Heart left ventricle (tissue), 7 donors: ENCODE measurements around a stretch of chr13.

- PRO-cap, 6 experiments: no peak in any of the 6 experiments
- RAMPAGE, long total RNA, 2 experiments: no peak in any of the 2 experiments
- RRBS: 3% methylated on average over 14 of the region's 24 CpGs
Observed at GRCh38 chr13:32427738-32427945, 288 bp downstream of the N4BP2L1 start.

- PRO-cap, 6 experiments: no peak in any of the 6 experiments
- RAMPAGE, long total RNA, 2 experiments: no peak in any of the 2 experiments
- RRBS: no CpG with 5 or more reads among the region's 3 CpGs
Observed at GRCh38 chr13:32472087-32472440, 44.1 kb upstream of the N4BP2L1 start.

- PRO-cap, 6 experiments: peak in 2 of 6 experiments; most common plus-strand start chr13:32630122 (in 2)
- RAMPAGE, long total RNA, 2 experiments: no peak in any of the 2 experiments
- RRBS: no CpG with 5 or more reads among the region's 1 CpG
Observed at GRCh38 chr13:32629990-32630289, 43.7 kb downstream of the PDS5B start.

- PRO-cap, 6 experiments: no peak in any of the 6 experiments
- RAMPAGE, long total RNA, 2 experiments: no peak in any of the 2 experiments
- RRBS: no CpG with 5 or more reads among the region's 1 CpG
Observed at GRCh38 chr13:32672220-32672783, 86.0 kb downstream of the PDS5B start.

- PRO-cap, 6 experiments: no peak in any of the 6 experiments
- RAMPAGE, long total RNA, 2 experiments: no peak in any of the 2 experiments
- RRBS: no CpG with 5 or more reads among the region's 3 CpGs
Observed at GRCh38 chr13:32753262-32753742, 167.1 kb downstream of the PDS5B start.

DNA sequence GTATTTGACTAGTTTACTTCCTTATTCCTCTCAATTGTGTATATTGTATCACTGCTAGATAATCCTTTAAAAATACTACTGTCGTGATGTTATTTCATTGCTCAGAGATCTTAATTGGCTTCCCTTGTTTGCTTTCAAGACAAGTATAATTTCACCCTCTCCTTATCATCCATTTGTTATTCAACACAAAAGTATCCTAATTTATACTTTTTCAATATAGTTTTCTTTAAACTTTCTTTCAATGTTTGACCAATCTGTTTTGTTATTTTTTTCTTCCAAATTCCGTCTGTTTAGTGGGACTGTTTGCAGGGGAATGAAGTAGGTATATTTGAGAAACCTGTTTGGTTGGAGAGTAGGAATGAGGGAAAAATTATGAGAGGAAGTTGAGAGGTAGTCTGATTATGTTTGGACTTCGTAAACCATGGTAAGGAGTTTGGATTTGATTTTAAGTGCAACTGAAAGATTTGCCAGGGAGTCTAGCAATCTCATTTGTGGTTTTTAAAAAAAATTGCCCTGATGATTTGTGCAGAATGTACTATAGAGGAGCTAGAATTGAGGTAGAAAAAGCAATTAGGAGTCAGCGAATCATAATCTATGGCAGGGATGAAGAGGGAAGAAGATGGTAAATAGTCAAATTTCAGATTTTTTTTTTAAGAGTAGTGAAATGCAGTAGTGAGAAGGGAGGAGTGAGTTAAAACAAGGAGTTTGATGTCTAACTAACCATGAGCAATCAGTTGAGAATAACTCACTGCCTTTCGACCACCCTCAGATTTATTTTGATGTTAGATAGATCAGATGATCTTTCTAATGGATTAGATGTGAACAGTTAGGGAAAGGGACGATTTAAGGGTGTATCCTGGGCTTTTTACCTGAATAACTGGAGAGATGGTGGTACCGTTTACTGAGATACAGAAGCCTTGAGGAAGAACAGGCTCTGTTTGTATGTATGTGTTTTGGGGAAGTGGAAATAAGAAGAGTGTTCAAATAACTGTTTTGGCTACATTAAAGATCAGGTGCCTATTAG lies 176.8 kb downstream of the PDS5B start:
- PRO-cap, 6 experiments: no peak in any of the 6 experiments
- RAMPAGE, long total RNA, 2 experiments: no peak in any of the 2 experiments
- RRBS: no CpG with 5 or more reads among the region's 7 CpGs

DNA sequence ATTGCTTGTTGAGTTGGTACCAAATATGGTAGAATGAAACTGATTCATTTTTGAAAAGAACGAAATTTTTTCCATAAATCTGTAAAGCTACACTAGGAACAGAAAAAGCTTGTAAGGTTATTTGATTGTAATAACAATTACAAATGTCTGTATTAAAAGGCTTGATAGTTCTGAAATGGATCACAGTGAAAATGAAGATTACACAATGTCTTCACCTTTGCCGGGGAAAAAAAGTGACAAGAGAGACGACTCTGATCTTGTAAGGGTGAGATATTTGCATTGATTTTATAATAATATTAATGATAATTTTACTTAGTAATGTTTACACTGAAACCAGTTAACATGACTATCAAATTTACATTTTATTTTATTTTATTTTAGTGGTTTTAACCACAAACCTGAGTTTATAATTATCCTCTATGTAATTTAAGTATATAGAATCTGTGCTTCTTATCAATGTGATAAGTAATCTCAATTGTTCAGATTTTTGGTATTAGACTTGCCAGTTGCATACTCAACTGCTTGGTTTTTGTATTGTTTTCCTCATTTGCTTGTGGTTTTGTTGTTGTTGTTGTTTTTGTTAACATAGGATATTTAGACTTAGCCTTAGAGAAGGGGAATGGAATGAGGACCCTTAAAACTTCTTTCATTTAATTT lies 178.2 kb downstream of the PDS5B start:
- PRO-cap, 6 experiments: no peak in any of the 6 experiments
- RAMPAGE, long total RNA, 2 experiments: no peak in any of the 2 experiments
- RRBS: no CpG with 5 or more reads among the region's 3 CpGs

- PRO-cap, 6 experiments: no peak in any of the 6 experiments
- RAMPAGE, long total RNA, 2 experiments: no peak in any of the 2 experiments
- RRBS: no CpG with 5 or more reads among the region's 10 CpGs
Observed at GRCh38 chr13:32769994-32770656, 183.9 kb downstream of the PDS5B start.

- PRO-cap, 6 experiments: no peak in any of the 6 experiments
- RAMPAGE, long total RNA, 2 experiments: no peak in any of the 2 experiments
- RRBS: no CpG with 5 or more reads among the region's 19 CpGs
Observed at GRCh38 chr13:33197264-33198097, 88.1 kb downstream of the STARD13 start.

DNA sequence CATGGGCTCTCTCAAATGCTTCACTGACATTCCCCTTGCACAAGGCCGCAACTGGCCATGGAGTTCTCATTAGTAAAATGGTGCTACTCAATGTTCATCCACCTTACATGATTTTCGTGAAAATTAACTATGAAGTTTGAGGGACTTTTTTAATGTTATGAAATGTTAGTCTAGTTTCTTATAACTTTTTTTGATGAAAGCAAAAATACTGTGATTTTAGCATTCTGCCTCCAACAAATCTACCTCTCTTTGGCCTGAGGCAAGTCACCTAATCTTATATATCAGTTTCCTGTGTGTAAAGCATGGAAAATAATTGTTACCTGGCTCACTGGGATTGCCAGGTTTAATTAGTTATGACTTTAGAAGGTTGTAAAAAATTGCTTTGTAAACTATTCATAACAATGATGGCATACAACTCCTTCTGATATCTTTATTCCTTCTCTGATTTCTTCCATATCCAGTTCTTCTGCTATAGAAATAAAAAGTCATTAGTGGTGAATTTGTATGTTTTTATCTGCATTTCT lies 51.1 kb downstream of the STARD13 start:
- PRO-cap, 6 experiments: no peak in any of the 6 experiments
- RAMPAGE, long total RNA, 2 experiments: no peak in any of the 2 experiments
- RRBS: no CpG with 5 or more reads among the region's 2 CpGs

- PRO-cap, 6 experiments: peak in 2 of 6 experiments; most common plus-strand start chr13:33261973 (in 2)
- RAMPAGE, long total RNA, 2 experiments: no peak in any of the 2 experiments
- RRBS: no CpG with 5 or more reads among the region's 10 CpGs
Observed at GRCh38 chr13:33261410-33262116, 24.0 kb downstream of the STARD13 start.

DNA sequence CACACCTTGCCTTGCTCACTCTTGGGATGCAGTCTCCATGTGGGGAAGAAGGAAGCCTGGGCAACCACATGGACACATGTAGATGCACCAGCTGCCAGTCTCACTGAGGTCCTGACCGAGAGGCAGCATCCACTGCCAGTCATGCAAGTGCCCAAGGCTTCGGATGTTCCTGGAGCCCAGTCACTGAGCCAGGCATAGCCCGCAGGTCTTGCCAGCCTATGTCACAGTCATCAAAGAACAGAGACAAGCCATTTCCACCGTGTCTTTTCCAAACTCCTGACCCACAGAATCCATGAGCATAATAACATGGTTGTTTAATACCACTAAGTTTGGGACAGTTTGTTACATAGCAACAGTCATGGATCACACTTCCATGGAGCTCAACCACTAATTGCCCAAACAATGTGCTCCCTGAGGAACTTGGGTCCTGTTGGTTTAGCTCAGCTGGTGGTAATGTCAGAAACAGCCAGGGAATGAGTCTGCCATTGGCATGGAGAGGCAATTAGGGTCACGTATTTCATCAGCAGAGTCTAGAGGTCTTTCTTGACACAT lies 21.5 kb downstream of the STARD13 start:
- PRO-cap, 6 experiments: no peak in any of the 6 experiments
- RAMPAGE, long total RNA, 2 experiments: no peak in any of the 2 experiments
- RRBS: no CpG with 5 or more reads among the region's 5 CpGs

GRCh38 chr13:33282601-33283269 lies 2.8 kb downstream of the STARD13 start:
- PRO-cap, 6 experiments: no peak in any of the 6 experiments
- RAMPAGE, long total RNA, 2 experiments: no peak in any of the 2 experiments
- RRBS: no CpG with 5 or more reads among the region's 5 CpGs

DNA sequence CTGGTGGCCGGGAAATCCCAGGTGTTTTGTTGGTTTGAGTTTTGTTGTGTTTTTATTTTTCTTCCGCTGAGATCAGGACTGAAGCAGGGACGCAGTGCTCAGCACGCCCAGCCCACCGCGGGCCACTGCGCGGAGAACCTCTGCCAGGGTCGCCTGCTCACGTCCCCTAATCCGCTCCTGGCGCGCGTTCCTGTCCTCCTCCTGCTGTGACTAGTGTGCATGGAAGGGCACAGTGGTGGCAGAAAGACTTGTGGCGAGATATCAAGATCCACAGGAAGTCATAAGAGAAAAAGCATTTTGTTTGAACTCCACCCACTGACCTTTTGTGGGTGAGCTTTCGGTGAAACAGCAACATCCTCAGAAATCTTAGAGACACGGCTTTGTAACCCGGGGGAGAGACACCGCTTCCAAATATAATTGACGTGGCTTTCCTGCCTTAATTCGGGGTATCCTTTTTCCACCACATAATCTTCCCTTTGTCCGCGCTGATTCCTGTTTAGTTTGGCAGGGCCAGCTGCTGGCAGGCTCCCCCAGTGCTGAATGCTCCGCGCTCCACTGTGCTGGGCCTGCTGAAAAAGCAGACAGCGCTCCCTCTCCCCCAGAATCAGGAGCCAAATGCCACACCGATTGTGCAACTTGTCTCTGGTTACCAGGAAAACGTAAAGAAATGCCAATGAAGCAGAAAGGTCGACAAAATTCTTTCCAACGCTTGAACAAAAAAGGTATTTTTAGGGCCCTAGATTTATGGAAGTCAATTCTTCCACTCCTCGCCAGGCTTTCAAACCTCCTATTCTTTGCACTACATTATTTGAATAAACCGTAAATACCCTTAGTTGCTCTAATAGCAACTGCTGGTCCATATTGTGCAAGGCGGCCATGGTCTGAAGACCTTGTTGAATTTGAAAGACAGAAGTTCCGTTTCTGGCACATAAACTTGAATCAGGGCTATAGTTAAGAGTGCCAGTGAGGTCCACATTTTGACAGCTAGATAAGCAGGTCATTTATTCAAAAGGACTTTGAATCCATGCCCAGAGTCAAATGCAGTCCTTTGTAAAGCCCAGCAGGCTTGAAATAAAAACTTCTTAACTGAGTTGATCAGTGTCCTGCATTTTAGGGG lies 206.9 kb upstream of the RFC3 start:
- PRO-cap, 6 experiments: peak in 5 of 6 experiments; most common plus-strand start position 125 of the sequence (in 1); most common minus-strand start position 217 of the sequence (in 2)
- RAMPAGE, long total RNA, 2 experiments: no peak in any of the 2 experiments
- RRBS: 0% methylated on average over 1 of the region's 34 CpGs

GRCh38 chr13:33682849-33683201 lies 135.1 kb upstream of the RFC3 start:
- PRO-cap, 6 experiments: no peak in any of the 6 experiments
- RAMPAGE, long total RNA, 2 experiments: no peak in any of the 2 experiments
- RRBS: no CpG with 5 or more reads among the region's 13 CpGs

GRCh38 chr13:33797425-33798084 lies 20.4 kb upstream of the RFC3 start:
- PRO-cap, 6 experiments: peak in 1 of 6 experiments; most common minus-strand start chr13:33797845 (in 1)
- RAMPAGE, long total RNA, 2 experiments: no peak in any of the 2 experiments
- RRBS: no CpG with 5 or more reads among the region's 10 CpGs

DNA sequence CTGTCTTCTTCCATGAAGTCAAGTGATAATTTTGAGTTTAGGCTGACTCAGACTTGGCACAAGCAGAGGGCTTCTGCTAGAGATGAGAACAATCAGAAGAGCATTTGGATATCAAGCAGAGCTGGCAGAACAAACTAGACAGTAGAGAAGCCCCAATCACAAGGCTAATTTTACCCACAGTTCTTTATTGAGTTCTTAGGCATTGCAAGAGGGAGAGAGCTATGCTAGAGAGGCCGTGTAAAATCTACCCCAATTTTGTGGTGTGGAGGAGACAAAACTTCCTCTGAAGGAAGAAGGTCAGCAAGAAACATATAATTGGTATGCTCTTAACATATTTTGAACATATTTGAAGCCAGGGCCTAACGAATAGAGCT lies 383.7 kb downstream of the RFC3 start:
- PRO-cap, 6 experiments: peak in 6 of 6 experiments; most common plus-strand start position 187 of the sequence (in 6)
- RAMPAGE, long total RNA, 2 experiments: no peak in any of the 2 experiments
- RRBS: no CpG with 5 or more reads among the region's 2 CpGs

DNA sequence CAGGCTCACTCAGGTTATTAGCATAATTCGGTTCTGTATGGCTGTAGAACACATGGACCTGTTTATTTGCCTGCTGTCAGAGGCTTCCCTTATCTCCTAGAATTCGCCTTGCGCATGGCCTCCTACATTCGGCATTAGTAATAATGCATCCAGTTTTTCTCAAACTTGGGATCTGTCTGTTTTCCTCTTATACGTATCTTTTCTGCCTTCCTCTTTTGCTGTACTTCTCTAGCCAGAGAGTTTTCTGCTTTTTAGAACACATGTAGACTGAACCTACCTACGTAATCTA lies 252.6 kb downstream of the MAB21L1 start:
- PRO-cap, 6 experiments: peak in 2 of 6 experiments; most common plus-strand start position 162 of the sequence (in 2)
- RAMPAGE, long total RNA, 2 experiments: no peak in any of the 2 experiments
- RRBS: no CpG with 5 or more reads among the region's 6 CpGs

DNA sequence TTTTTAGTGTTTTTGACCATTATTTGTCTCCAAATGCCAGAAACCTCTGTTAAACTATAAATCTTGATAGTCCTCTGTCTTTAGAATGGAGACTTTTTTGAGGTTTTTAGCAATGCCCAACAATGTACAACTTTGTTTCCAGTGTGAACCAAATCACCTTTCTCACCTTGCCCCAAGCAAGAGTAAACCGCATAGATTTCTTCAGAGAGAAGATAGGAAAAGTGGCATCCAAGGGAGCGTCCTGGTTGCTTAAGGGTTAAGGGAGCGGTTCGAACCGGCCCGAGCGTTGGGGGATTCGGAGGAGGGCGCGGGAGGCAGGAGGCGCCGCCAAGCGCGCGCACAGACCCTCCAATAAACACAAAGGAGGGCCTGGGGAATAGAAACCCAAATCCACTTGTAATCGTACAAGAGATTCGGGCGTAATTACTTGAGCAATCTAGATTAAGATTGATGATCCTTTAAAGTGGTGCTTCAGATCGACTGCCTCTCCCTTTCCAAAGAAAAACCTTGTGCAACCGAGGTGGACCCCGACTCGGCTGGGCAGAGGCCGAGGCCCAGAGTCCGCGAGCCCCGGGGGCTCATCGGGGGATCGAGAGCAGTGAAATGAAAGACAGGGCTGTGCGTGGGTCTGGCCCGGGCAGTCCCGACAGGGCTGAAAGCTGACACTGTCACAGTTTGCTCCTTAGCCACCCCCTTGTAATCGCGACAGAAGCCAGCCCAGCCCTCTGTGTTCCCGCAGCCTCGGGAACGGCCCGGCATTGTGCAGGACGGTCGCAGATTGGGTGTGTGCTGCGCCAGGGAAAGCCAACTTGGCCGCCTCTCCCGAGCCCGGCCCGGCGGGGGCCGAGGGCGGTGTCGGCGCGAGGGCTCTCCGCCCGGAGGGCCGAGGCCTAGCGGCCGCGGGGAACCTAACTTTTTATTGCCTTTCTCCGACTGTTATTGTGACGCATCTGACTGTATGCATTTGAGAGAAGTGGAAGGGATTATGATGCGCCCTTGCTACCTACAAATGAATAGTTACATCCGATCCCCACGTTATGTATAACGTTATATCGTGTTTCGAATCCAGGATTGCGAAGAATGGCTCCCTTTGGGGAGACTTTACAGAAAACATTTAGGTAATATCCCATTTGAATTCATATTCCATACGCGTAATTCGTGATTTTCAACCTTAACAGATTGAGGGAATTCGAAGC lies 5.6 kb downstream of the MAB21L1 start:
- PRO-cap, 6 experiments: peak in 6 of 6 experiments; most common plus-strand start position 852 of the sequence (in 3); most common minus-strand start position 784 of the sequence (in 6)
- RAMPAGE, long total RNA, 2 experiments: no peak in any of the 2 experiments
- RRBS: 4% methylated on average over 24 of the region's 69 CpGs

DNA sequence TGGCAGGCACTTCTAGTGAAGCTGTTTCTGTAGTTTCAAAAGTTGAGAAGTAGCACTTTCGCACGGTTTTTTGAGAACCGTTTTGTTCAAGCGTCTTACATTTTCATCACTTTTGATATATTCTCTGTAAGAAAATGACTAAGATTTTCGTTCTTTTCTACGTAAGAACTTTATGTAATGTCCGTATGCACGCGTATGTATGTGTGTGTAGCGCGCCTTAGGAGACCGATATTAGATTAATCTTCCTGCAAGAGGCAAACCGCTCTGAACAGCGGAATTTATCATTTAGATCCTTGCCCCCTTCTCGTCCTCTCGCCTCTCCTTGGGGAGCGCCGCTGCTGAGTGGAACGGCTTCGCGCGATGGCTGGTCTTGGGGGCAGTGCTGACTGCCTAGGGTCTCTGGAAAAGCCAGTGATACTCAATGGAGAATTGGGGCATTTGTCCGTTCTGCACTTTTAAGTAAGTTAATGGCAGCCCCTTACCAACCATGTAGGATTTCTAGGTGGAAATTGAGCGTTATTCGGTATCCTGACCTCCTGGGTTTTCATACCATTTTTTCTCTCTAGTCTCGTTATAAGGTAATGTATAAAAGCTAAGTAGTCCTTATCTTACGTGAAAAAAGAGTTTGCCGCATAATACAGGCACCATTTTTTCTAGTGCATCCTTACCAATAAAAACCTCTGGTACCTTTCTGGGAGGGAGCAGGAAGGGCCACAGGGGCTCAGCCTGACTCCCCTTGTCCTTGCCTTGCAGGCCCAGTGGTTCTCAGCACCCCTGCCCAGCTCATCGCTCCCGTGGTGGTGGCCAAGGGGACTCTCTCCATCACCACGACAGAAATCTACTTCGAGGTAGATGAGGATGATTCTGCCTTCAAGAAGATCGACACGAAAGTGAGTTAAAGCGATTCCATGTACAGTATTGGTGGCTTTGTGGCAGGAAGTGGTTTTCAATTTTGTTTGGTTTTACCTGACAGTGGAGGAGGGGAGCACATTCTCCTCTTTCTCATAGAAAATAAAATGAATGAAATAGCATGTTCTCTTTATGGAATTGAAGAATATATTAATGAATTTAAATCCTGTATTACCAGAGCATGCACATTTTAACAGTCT lies 4.5 kb downstream of the MAB21L1 start:
- PRO-cap, 6 experiments: no peak in any of the 6 experiments
- RAMPAGE, long total RNA, 2 experiments: no peak in any of the 2 experiments
- RRBS: no CpG with 5 or more reads among the region's 35 CpGs